Pulmonary lymph node (tissue), 1 donor: Measurements from ENCODE around the genes SRRM5 and ZNF404.

- PRO-cap = bidirectional peak, plus-strand start at chr19:42363857, minus-strand start at chr19:42363667
Measured at GRCh38 chr19:42363559-42363986, 26.5 kb downstream of the CNFN start.

GRCh38 chr19:42397007-42398284 is 7.3 kb upstream of the CNFN start:
- PRO-cap = bidirectional peak, plus-strand start at chr19:42397176, minus-strand start at chr19:42396913

- PRO-cap = bidirectional peak, plus-strand start at chr19:42401772, minus-strand start at chr19:42401676
Measured at GRCh38 chr19:42401064-42401850, 11.2 kb upstream of the CNFN start.

DNA sequence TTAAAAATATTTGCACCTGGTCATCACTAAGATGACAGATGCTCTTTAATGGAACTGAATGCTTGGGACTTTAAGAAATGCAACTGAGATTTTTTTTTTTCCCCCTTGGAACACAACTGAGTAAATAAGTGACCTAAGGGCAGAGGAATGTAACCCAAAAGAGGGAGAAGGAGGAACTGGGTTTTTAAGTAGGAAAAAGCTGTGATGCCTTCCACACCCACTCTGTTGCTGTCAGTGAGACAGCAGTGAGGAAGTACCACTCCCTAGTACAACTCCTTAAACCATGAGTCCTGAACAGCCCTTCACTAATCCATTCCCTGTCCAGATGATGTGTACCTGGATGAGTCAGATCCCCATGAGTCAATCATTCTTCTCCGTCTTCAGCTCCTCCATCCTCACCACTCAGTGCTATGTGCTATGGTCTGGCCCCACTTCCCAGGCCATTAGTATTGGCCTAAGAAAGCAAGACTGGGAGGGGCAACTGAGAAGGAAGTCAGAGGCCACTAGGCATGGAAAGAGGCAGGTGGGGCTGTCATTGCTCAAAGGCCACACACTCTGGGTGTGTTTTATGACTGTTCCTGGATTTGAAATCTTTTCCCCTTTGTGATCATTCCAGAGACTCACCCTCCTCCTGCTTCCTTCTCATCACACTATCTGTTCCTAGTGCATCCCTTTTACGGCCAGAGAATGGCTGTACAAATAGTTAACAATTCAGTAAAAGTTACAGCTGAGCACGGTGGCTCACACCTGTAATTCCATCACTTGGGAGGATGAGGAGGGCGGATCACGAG is 13.0 kb upstream of the CXCL17 start:
- PRO-cap = no peak

GRCh38 chr19:42471562-42472436 is 29.1 kb upstream of the CXCL17 start:
- PRO-cap = no peak

GRCh38 chr19:42507428-42507804 is 20.9 kb downstream of the CEACAM1 start:
- PRO-cap = no peak

DNA sequence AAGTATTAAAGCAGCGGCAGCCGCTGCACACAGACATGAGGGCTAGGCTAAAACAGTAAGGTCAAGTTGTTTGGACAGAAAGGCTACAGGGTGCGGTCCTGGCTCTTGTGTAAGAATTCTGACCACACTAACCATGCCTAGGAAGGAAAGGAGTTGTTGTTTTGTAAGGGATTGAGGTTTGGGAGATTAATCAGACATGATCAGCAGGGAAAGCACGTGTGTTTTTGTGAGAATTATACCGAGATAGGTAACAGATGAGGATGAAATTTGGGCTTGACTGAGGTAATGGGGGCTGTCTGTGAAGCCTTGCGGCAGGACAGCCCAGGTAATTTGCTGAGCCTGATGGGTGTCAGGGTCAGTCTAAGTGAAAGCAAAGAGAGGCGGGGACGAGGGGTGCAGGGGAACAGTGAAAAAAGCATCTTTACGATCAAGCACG is 27.9 kb upstream of the CD177 start:
- PRO-cap = no peak

- PRO-cap = no peak
Measured at GRCh38 chr19:43414486-43414770, 262 bp upstream of the TEX101 start.

DNA sequence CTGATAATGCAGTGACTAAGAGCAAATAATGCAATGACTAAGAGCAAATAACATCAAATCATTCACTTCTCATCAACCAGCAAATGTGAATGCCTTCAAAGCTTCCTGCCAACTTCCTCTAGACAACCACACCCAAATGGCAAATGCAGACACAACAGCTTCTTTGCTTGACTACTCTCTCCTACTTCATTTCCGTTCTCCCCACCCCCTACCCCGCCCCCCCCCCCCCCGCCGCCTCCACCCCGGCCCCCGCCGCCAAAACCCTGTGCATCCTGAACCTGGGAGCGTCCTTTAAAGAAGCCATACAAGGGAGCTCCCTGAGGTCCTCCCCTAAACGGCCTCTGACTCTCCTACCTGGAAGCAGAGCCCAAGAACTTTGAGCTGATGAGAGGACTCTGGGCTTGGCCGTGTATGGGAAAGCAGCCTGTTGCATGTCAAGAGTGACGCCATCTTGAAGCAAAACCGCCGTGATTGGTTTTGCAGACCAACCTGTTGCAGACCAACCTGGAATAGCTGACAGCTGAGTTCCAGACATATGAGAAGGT is 24.6 kb downstream of the TEX101 start:
- PRO-cap = unidirectional peak, minus-strand start at position 138 of the sequence

DNA sequence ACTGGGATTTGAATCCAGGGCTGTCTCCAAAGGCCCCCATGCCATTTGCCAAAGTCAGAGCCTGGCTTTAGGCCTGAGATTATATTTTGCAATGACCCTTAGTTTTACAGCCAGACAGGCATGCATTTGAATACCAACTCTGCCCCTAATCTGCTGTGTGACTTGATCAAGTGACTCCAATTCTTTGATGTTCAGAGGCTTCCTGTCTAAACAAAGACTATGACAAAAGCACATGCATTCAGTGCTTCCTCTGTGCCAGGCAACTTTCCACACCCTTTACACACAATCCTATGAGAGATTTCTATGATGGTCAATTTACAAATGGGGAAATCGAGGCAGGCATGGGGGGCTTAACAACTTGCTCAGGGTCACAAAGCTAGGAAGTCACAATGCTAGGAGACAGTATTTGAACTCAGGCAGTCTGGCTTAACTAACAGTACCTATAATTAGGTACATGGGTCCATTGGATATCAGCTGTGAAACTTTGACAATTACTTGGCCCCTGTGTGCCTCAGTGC is 3.7 kb upstream of the LYPD3 start:
- PRO-cap = bidirectional peak, plus-strand start at position 241 of the sequence, minus-strand start at position 155 of the sequence

DNA sequence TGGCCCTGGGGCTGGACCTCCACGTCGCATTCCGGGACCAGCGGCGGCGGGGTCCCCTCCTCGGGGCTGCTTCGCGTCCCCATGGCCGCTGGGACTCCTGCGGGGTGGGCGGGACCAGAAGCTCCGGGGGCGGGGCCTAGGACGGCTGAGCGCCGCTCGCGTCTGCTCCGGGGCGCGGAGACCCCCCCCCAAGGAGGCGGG is 610 bp downstream of the PHLDB3 start:
- PRO-cap = bidirectional peak, plus-strand start outside the sequence, minus-strand start at position 87 of the sequence

- PRO-cap = no peak
Measured at GRCh38 chr19:43552629-43553274, 19.8 kb downstream of the ZNF575 start.

GRCh38 chr19:43590745-43591455 is 5.0 kb downstream of the IRGQ start:
- PRO-cap = no peak

GRCh38 chr19:43611913-43612305 is at the start of gene SRRM5:
SRRM5 (plus strand) TSS chr19:43612088.
- PRO-cap = no peak

- PRO-cap = no peak
Measured at GRCh38 chr19:43620160-43620537, 720 bp upstream of the ZNF428 start.

DNA sequence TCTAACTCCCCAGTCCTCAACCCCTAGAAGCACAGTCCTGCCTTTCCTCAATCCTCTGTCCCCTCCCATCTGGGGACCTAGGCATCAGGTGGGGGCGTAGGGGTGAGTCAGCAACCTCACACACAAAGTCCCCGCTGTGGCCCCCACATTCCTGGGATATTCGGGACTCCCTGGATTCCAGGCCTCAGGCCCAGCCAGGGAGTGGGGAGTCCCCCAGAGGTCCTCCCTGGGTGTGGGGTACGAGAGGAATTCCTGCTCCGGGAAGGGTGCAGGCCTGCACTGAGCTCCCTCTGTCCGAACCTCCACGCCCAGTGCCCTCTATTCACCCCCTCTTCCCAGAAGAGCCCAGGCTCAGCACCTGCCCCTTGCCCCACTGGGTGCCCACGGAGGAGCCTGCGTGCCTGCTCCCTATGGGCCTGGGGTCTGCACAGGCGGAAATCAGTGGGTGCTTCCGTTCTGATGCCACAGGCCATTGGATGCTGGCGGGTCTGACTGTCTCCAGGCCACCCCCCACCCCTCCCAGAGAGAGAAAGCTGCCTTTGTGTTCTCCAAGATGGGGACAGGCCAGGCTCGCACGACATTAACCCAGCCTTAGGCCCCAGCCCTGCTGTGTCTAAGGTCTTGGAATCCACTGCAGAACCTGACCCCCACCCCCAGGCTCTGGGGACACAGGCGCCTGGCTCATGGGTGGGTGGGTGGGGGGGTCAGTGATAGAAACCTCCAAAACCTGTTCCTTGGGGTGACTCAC is 3.4 kb downstream of the CADM4 start:
- PRO-cap = no peak

DNA sequence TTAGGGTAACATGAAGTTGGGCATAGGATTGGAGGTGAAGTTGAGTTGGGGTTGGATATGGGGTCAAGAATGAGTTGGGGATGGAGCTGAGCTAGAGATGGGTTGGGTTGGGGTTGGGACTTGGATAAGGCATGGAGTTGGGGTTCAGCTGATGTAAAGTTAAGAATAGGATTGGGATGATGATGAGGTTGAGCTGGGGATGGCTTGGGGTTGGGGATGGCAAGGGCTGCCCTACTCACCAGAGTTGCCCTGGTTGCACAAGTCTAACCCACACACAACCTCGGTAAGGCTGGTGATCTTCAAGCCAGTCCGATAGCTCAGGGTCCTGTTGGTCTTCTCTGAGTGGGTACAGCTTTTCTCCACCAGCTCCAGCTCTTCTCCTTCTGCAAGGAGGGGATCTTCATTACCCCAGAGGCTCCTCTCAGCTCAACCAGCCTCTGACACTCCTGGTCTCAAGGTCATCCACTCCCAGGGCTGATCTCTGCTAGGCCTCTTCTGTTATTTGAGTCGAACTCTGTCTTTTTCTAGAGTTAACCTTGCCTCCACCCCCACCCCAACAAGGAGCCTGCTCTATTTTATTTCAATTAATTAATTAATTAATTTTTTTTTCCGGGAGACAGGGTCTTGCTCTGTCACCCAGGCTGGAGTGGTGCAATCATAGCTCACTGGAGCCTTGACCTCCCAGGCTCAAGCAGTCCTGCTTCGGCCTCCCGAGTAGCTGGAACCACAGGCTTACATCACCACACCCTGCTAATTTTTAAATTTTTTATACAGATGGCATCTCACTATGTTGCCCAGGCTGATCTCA is 4.7 kb downstream of the PLAUR start:
- PRO-cap = no peak

DNA sequence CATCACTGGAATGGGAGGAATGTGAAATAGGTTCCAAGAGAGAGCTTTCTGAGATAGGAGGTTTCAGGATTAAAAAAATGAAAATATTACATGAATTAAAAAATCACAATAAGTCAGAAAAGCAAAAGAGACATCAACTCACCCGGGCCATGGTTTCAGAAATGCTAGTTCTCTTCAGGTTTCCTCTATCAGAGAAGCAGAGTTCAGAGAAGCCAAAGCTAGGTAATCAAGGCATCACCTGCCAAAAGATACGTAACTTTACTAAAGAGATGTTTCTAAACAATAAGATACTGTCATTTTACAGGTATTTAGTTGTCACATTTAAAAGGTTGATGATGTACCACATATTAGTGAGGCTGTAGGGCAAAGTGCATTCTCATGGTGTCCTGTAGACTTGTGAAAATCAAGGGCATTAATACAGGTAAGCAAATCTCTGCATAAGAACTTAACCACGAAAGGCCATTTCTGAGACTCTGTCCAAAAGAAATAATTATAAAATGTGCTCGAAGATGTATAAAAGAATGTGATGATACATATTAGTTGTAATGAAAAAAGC is at the start of gene ZNF404:
ZNF404 (minus strand) TSS at position 151 of the 556 bp plus-strand sequence.
- PRO-cap = no peak

GRCh38 chr19:43914361-43914871 is 20.7 kb downstream of the ZNF45 start:
- PRO-cap = no peak

DNA sequence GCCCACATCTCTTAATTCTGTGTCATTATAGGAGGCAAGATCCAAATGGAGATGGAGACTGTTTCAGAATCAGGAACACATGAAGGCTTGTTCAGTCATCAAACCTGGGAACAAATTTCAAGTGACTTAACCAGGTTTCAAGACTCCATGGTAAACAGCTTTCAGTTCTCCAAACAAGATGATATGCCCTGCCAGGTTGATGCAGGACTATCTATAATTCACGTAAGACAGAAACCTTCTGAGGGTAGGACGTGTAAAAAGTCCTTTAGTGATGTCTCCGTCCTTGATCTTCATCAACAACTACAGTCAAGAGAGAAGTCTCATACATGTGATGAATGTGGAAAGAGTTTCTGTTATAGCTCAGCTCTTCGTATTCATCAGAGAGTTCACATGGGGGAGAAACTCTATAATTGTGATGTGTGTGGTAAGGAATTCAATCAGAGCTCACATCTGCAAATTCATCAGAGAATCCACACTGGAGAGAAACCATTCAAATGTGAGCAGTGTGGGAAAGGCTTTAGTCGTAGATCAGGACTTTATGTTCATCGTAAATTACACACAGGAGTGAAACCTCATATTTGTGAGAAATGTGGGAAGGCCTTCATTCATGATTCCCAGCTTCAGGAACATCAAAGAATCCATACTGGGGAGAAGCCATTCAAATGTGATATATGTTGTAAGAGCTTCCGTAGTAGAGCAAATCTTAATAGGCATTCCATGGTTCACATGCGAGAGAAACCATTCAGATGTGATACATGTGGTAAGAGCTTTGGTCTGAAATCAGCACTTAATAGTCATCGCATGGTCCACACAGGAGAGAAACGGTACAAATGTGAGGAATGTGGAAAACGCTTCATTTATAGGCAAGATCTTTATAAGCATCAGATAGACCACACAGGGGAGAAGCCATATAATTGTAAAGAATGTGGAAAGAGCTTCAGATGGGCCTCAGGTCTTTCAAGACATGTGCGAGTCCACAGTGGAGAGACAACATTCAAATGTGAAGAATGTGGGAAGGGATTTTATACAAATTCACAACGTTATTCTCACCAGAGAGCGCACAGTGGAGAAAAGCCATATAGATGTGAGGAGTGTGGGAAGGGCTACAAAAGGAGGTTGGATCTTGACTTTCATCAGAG is 10.2 kb upstream of the ZNF234 start:
- PRO-cap = no peak